SUDHL5 (cell line): ENCODE data around the genes CD24, BEND3, NR2E1 and AFG1L.

DNA sequence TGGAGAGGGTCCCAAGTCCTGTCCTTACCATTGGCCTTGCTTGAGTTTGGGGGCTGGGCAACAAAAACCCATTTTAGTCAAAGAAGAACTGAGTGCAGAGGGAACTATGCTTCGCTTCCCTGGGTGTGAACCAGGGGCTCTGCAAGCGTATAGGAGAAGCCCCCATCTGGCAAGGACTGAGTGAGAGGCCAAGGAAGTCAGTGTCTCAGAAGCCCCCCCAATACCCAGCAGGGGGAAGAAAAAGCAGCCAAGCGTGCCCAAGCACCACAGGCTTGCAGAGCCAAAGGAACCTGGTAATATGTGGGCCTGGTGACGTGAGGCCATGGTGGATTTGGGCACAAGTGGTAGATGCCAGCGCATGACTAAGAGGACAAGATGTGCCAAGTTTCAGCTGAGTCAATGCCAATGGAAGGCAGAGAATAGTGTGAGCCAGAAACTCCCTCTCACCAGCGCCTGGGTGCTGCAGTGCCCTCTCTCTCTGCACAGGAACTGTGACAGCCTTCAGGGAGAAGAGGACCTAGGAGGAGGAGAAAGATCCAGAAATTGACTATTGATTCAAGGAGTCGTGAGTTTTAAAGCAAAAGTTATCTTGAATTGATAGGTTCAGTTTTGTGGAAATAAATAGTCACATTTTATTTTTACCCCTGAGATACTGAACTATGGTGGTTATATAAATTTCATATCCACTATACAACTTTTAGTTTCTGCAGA is 110.0 kb downstream of the QRSL1 start:
- PRO-cap, result no peak

- PRO-cap, result no peak
Measured at GRCh38 chr6:106785127-106785668, 155.8 kb downstream of the QRSL1 start.

- PRO-cap, result no peak
Measured at GRCh38 chr6:106859623-106860143, 114.8 kb downstream of the CD24 start.

- PRO-cap, result no peak
Measured at GRCh38 chr6:106886799-106887340, 87.7 kb downstream of the CD24 start.

DNA sequence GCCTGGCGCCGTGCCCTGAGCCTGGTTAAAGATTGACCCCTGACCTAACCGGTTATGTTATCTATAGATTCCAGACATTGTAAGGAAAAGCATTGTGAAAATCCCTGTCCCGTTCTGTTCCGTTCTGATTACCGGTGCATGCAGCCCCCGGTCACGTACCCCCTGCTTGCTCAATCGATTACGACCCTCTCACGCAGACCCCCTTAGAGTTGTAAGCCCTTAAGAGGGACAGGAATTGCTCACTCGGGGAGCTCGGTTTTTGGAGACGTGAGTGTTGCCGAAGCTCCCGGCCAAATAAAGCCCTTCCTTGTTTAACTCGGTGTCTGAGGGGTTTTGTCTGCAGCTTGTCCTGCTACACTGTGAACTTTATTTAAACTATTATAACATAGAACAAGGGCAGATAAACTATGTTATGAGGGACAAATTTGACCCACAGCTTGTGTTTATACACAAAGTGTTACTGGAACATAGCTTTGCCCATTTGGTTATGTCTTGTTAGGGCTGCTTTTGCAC is 49.6 kb downstream of the CD24 start:
- PRO-cap, result no peak

DNA sequence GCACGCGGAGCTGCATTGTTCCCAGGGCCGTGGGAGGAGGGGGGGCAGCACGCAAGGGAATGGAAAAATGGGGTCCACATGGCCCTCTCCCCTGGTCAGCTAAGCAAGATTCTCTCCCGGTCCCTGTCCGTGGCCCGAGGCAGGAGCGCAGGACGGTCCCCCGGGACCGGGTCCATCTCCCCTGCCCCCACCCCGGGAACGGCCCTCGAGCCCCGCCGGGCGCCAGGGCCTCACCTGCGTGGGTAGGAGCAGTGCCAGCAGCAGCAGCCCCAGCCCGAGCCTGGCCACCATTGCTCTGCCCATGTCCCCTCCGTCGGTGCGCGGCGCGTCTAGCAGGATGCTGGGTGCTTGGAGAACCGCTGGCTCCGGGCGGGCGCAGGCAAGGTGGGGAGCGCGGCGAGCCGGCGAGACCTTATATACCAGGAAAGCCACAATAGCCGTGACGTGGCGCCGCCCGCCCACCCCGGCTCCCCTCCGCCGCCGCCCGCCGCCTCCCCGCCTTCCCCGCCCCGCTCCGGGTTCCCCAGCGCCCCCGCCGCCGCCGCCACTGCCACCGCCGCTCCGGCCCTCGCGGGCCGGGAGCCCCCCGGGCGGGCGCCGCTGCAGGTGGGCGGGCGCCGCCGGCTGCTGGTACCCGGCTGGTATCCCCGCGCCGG is at the start of gene CD24:
CD24 (minus strand) TSS at position 386 of the 656 bp plus-strand sequence.
- PRO-cap, result bidirectional peak, plus-strand start outside the sequence, minus-strand start at position 386 of the sequence

- PRO-cap, result bidirectional peak, plus-strand start at chr6:107115295, minus-strand start at chr6:107115107; bidirectional peak, plus-strand start at chr6:107116004, minus-strand start at chr6:107115768; unidirectional peak, minus-strand start at chr6:107116079
Measured at GRCh38 chr6:107115197-107116135, at the start of gene BEND3. Gene BEND3, minus strand, starts transcription at chr6:107115515.

- PRO-cap, result no peak
Measured at GRCh38 chr6:107541897-107542486, 52.1 kb downstream of the SOBP start.

DNA sequence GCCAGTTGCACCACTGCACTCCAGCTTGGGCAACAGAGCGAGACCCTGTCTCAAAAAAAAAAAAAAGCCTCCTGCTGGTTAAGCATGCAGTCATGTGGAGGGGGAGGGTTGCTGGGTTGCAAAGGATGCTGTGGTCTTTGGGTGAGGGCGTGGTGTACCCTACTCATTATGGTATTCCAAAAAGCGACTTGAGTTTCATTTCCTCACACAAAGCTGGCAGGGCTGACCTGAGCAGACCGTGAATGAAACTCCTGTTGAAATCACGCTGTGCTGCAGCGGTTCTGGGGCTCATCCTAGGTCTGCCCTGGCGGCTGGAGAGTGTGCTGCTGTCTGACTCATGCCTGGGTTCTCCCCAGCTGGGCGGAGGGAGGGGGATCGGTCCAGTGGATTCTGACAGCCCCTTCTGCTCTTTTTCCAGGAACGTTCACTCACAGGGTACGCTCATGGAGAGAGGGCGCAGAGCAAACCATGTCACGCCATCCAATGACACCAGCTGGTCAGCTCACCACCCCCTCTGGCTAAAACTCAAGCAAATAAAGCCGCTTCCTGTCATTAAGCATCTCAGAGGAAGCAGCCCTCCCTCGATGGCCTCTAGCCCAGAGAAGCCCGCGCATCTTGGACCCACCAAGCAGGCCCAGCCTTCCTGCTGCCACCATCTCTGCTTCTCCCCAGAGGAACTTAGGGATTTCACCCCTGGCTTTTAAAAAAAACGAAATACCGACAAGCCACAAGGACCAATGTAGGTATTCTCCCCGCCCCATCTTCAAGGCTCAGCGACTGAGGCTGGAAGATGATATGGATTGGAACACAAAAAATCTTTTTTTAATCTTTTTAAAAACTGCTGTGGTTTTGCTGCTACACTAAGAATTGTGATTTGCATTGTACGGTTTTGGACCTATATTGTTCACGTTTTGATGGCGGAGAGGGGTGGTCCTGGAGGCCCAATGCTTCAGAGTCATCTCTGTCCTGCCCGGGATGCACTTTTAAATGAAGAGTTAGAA is 166.0 kb downstream of the SCML4 start:
- PRO-cap, result bidirectional peak, plus-strand start at position 206 of the sequence, minus-strand start at position 322 of the sequence

GRCh38 chr6:108001941-108002140 is 43.8 kb upstream of the SEC63 start:
- PRO-cap, result no peak

DNA sequence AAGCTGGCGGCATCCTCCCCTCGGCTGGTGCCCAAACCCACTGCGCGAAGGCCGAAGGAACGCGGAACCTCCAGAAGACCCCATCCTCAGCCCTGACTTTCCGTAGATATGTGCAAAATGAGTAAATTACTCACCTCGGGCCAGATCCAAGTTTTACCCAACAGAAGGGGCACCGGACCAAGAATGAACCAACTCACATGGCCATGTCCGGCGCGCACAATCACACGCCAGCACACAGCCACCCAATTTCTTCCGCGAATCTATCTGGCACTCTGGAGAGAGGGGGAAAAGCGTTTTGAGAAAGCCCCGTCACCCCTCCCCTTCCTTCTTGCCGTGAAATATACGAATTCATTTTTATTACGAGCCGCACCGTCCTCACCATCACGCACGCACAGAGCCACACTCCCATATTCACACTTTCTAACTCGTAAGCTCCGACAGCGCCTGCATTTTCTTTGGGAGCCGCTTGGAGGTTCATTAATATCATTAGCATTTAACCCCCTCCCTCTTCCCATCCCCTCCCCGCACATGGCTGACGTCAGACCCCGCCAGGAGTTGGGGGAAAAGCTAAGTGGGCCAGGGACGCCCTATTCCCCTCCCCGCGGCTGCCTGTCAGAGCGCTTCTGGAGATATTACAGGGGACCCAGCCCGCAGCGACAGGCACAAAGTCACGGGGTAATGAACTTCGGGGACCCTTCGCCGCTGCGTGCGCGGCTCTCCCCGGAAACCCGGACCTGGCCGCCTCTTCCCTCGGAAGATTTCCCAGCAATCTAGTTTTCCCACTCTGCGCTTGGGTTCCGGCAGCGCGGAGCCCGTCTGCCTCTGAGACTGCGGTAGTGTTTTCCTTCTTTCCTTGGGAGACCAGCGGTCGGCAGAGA is at the start of gene NR2E1:
NR2E1 (plus strand) TSS at position 590 of the 878 bp plus-strand sequence.
- PRO-cap, result no peak

DNA sequence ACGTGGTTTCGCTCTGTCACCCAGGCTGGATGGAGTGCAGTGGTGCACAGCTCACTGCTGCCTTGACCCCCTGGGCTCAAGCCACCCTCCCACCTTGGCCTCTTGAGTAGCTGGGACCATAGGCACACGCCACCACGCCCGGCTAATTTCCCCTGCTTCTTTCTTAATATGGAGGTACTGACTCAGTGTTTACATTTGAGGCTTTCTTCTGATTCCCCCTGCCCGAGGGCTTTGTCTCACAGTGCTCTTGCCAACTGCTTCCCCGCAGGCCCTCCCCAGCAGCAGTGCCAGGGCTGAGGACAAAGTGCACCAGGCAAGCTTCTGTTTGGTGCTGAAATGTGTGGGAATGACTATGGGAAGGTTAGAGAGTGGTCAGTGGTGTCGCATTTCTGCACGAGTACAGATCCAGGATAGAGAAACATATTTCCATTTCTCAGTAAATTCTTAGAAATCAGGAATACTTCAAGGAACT is 34.8 kb downstream of the NR2E1 start:
- PRO-cap, result no peak

DNA sequence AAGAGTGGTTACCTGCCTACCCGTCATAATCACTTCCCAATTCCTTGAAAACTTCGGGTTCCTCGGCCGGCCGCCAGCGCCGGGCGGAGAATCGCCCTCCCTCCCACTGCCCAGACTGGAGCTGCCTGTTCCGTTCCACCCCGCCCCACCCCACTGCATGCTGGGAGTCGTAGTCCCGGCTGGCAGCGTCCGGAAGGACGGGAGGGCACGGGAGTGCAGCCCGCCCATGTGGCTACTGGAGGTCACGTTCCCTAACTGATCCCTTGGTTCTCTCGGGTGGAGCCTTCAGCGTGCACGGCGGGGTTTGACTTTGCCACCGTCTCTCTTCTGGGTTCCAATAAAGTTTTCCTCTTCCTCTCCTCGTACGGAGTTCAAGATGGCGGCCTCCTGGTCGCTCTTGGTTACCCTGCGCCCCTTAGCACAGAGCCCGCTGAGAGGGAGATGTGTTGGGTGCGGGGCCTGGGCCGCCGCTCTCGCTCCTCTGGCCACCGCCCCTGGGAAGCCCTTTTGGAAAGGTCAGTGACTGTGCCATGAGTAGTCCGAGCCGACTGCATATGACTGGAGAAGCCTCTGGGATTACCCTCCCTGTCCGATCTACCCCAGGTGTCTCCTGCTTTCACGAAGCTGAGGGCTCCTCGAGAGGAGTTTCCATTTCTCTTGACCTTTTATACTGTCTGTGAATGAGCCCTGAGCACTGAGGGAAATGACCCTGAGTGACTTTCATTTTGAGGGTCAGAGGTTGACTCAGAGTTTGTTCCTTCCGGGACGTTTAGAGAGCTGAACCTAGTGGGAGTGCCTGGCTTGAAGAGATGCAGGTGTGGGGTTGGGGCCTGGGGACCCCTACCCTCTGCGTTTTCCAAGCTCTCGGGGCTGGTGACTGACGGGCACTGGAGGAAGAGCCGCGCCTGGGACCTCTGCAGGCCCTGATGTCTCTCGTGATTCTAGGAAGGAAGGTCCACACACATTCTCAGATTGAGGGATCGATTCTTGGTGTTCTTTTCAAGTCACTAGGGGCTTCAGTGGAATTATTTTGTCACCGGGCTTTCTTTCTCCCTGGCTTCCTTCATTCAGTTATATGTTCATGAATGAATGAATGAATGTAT is at the start of gene AFG1L:
AFG1L (plus strand) TSS at position 351 of the 1,103 bp plus-strand sequence.
- PRO-cap, result bidirectional peak, plus-strand start at position 433 of the sequence, minus-strand start at position 108 of the sequence; bidirectional peak, plus-strand start at position 772 of the sequence, minus-strand start at position 609 of the sequence

DNA sequence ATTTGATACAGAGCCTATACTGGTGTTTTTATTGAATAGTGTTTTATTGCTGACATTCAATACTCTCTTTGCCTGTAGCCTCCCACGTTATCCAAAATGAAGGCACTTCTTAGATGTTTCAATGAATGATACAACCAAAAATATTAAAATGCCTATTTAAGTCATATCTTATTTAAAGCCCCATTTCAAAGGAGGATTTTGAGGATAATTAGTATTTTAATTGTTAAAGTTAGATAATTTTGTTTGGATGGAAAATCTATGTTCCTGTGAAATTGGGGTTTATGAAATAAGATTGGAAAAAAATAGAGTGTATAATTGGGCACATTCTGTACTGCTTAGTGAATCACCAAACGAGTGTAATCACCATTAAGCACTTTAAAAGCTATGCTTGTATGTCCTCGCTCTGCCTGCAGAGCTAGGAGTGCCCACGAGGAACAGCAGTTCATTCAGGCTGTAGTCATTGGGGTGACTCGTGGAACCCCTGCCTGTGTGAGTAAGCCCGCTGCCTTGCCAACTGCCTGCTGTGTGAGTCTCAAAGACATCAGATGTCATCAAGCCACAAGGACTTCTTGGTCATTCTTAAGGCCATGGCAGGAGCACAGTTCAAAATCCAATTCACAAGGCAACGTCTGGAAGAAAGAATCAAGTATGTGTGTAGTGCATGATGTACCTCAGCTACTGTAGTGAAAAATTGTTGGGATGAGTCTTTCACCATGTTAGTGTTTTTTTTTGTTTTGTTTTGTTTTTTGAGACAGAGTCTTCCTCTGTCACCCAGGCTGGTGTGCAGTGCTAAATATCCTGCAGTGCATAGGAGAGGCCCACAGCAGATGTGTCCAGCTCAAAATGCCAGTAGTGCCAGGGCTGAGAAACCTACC is 60.3 kb downstream of the FOXO3 start:
- PRO-cap, result no peak

DNA sequence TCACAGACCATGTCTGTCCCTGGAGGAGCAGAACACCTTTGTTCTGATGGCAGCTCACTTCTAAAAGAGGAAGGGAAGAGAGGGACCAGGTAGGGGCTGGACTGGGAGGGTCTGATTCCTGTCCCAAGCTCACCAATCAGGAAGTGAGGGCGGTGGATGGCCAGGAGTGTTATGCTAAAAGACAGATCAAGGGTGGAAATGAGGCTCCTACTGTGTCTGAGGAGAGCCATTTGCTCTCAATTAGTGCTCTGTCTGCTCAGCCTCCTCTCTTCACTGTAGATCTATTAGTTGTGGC is 72.5 kb downstream of the ARMC2 start:
- PRO-cap, result no peak

DNA sequence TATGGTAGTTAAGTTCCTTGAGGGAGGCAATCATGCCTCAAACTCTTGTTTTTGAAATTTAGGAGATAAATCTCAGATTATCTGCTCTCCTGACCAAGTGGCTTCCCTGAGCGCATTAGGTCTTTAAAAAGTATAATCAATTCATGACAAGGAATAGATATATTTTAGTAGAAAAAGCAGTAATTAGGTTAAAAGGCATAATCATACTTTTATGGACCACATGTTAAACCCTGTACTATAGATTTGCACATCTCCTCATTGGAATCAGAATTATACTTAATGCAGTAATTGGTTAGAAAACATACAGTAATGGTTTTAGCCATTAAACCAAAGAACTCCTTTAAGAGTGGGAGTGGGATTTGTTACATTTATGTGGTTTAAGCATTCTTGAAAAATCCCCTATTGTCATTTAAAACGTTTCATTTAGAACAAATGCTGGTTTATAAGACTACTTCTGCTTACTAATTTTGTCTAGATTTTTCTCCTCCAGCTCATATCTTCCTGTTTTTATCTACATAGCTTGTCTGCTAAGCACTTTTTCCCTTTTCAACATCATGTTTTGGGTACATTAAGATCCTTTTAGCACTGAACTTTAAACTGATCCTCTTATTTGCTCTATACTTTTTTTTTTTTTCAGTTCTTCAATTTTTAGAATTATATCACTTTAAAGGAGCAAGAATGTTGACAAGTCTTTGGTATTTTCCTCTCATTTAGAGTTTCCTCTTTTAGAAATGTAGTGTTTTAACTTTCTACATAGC is 81.1 kb downstream of the SESN1 start:
- PRO-cap, result no peak

DNA sequence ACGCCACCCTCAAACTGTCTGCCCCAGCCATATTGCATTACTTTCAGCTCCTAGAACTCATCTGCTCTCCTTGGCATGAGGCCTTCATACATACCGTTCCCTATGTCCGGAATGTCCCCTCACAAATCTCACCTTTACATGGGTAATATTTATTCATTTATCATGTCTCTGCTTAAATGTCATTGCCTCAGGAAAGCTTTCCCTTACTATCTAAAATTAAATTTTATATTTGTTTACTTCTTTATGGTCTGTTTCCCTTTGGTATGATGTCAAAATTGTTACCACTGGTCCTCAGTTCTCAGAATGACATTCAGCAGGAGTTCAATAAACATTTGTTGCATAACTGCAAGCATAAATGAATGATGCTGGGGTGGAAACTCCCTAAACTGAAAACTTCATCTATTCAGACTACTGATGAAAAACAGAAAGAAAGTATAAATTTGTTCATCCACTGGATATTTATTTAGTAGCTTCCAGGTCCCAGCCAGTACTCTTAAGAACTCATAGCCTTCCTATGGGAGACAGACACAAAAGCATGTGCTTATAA is 3.1 kb downstream of the SESN1 start:
- PRO-cap, result no peak

DNA sequence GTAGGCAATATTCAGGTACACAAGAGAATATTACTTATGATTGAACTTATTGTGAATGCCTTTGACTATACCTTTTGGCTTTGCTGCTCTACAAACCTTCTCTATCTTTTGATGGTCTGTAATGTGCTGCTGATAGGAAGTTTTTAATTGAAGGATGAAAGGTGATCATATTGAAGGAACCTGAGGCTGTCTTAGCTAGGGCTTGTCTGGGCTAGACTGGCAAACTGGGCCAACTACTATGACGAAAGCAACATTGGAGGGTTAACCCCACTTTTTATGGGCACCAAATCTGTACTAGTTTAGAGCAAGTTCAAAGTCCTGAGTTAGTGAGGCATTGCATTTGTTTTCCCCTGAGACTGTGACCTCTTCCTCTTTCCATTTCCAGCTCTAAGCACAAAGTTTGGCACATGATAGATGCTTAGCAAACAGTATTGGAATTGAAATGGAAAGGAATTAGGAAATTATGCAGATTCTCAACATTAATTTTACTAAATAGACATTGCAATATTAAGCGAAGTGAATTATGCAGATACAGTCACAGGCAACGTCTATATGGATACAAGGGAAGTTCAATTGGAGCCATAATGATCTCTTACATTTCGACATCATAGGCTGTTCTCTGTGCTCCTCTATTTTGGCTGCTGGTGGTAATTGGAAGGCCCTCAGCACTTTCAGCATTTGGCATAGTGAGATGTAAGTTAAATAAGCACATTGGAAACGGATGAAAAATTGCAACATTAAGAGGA is 22.1 kb downstream of the CEP57L1 start:
- PRO-cap, result no peak

DNA sequence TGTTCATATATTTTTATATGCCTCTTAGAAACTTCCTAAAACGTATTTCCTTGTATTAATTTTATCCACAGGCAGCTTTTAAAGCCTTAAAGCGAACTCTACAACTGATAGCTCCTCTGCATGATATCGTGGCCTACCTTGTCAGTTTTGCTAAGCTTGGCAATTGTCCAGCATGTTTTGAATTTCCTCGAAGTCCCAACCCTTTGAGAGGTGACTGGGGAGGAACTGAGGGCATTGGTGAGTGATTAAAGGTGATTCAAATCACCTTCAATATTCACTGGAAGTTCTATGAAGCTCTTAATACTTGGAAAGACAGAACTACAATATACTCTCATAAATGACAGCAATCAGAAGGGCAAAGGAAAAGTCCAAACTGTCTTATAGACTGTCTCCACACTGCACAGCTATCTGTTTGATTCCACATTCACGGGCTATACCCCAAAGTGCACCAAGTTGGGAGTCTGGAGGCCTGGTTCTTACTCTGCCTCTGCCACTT is 86.8 kb downstream of the CD164 start:
- PRO-cap, result no peak

GRCh38 chr6:109336161-109336755 is 46.0 kb downstream of the CD164 start:
- PRO-cap, result no peak